ENCODE data around the genes ZNRF3, NF2, ZMAT5 and TBC1D10A.

DNA sequence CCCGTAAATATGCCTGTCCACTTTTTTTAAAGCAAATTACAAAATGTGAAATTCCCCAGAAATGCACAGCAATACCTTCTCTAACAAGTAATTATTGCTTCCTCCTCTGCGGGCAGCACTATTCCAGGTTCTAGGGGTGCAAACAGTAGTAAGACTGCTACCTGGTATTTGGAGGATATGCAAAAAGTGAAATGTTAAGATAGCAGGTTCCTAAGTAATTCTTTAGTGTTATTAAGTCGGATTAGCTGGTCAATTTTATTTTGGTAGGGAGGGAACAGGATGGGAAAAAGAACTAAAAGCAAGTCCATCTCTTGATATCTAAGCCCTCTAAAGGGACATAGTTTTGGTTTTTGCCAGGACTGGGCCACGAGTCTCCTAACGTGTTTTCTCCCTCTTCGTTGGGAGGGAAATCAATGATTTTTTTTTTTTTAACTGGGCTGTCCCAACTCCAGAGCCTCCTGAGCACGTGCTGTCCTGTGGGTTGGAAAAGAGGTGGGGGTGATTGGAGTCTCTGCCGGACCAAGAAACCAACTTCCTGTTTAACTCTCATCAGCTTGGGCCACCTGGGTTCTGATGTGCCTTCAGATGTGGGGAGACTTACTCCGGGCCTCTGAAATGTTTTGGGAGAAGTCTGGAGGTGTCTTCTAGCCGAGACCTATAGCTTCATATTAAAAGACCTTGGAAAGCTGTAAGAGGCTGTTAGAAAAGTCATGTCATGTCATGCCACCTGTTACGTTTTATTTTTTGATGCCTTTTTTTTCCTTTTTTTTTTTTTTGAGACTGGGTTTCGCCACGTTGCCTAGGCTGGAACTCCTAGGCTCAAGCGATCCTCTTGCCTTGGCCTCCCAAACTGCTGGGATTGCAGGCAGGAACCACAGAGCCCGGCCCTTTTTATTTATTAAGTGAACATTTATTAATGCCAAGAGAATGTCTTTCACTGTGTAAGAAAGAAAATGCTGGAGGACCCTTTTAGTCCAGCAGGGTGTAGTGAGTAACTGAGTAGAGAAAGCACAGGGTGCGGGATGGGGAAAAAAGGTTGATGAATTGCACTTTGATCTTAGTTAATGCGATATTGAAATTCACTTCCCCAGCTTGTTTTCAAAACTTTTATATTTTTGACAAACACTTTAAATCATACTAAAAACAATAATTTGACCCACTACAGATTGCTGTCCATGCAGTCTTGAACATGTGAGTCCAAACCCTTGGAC lies 29.8 kb downstream of the CCDC117 start:
CAGE:
- cytosol, long polyA minus RNA = no peak
- cytosol, long polyA plus RNA = no peak
- long polyA plus RNA = no peak
- nucleus, long polyA minus RNA = no peak
- nucleus, long polyA plus RNA = no peak

DNA sequence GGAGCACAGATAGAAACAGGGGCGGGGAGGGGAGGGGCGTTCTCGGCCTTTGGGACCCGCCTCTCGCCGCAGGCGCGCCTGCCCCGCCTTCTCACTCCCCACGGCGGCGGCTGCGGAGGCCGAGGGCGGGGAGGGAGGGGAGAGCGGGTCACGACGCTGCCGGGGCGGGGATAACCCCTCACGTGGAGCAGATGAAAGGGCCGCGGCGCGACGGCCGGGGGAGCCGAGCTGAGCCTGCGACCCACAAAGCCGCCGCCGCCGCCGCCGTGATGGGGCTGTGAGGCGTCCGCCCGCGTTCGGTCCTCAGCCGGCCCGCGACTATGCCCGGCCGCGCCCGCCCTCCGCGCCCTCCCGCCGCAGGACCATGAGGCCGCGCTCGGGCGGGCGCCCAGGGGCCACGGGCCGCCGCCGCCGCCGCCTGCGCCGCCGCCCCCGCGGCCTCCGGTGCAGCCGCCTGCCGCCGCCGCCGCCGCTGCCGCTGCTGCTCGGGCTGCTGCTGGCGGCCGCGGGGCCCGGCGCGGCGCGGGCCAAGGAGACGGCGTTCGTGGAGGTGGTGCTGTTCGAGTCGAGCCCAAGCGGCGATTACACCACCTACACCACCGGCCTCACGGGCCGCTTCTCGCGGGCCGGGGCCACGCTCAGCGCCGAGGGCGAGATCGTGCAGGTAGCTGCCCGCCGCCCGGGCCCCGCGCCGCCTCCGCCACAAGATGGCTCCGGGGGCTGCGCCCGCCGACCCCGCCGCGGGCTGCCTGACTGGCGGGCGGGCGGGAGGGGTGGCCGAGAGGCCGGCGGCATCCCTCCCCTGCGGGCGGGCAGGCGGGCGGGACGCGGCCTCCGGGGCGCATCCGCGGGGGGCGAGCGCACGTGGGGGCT lies at the start of gene ZNRF3:
Gene ZNRF3 (plus strand): TSS at position 170 of the 873 bp plus-strand sequence.
CAGE:
- cytosol, long polyA minus RNA = no peak
- cytosol, long polyA plus RNA = no peak
- long polyA plus RNA = no peak
- nucleus, long polyA minus RNA = start-site peak on the plus strand centred at position 180 of the sequence, 93 bp wide, 54 reads
- nucleus, long polyA plus RNA = start-site peak on the plus strand centred at position 277 of the sequence, 281 bp wide, 21 and 46 reads in 2 replicates

DNA sequence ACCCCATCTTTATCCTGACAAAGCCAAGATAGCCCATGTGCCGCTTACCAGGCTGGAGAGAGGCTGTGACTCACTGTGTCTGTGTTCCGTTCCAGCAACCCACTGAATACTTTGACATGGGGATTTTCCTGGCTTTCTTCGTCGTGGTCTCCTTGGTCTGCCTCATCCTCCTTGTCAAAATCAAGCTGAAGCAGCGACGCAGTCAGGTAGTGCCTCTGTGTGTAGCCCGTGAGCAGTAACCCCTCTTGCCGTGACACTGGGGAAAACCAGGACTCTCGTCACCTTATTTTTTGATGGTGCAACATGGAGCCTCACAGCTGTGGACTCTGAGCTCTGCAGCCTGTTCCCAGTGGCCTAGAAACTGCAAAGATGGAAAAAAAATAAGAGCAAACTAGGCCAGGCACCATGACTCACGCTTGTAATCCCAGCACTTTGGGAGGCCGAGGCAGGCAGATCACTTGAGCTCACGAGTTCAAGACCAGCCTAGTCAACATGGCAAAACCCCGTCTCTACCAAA lies 16.9 kb downstream of the C22orf31 start:
CAGE:
- cytosol, long polyA minus RNA = no peak
- cytosol, long polyA plus RNA = no peak
- long polyA plus RNA = no peak
- nucleus, long polyA minus RNA = no peak
- nucleus, long polyA plus RNA = no peak

GRCh38 chr22:29050371-29051318 lies 11.0 kb downstream of the C22orf31 start:
CAGE:
- cytosol, long polyA minus RNA = no peak
- cytosol, long polyA plus RNA = no peak
- long polyA plus RNA = no peak
- nucleus, long polyA minus RNA = no peak
- nucleus, long polyA plus RNA = no peak

DNA sequence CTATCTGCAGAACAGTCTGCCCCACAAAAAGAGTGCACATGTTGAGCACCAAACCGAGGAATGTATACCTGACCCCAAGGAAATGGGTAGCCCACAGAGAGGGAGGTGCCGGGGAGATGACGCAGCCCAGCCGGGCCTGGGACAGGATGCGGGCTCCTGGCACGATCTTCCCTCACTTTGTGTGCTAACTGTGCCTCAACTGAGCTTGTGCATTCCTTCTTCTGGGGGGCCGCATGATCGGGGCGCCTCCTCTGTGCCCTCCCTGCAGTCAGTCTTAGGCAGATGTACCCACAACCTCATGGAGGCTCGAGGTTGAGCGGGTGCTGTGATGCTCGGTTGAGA lies 2.3 kb downstream of the GAS2L1 start:
CAGE:
- cytosol, long polyA minus RNA = no peak
- cytosol, long polyA plus RNA = no peak
- long polyA plus RNA = no peak
- nucleus, long polyA minus RNA = no peak
- nucleus, long polyA plus RNA = no peak

DNA sequence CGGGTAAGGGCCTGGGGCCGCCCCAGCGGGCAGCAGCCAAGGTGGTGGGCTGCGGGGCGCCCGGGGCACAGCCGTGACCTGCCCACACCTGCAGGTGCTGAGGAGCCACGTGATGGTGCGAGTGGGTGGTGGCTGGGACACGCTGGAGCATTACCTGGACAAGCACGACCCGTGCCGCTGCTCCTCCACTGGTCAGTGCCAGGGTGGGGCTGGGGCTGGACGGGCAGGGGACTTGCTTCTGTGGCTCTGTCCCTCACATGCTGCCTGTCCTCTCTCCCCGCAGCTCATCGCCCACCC lies 4.0 kb downstream of the GAS2L1 start:
CAGE:
- cytosol, long polyA minus RNA = no peak
- cytosol, long polyA plus RNA = no peak
- long polyA plus RNA = no peak
- nucleus, long polyA minus RNA = no peak
- nucleus, long polyA plus RNA = no peak

DNA sequence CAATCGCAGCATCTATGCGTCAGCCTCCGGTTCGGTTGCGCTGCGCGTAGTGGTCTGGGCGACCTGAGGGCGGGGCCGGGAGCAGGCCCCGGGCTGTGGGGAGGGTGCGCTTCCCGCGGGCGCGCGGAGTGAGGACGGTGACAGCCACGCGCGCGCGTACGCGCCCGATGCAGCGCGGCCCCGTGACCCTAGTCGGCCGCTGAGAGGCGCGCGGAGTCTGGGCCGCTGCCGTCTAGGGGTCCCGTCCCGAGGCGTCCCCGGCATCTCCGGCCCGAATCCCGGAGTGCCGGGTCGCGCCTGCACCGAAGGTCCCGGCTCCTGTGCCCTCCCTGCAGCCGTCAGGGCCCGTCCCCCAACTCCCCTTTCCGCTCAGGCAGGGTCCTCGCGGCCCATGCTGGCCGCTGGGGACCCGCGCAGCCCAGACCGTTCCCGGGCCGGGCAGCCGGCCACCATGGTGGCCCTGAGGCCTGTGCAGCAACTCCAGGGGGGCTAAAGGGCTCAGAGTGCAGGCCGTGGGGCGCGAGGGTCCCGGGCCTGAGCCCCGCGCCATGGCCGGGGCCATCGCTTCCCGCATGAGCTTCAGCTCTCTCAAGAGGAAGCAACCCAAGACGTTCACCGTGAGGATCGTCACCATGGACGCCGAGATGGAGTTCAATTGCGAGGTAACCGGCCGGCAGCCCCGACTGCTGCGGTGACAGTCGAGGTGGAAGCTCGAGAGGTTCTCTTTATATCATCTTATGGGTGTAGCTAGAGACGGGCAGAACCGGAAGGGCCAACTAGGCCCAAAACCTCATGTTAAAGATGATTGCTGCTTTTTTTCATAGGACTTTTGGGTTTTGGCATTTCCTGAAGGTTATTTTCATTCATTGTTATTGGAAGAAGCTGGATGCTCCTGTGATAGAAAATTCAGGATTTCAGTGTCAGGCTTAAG lies at the start of gene NF2:
Gene NF2 (plus strand): TSS at position 183 of the 931 bp plus-strand sequence.
CAGE:
- cytosol, long polyA minus RNA = no peak
- cytosol, long polyA plus RNA = no peak
- long polyA plus RNA = start-site peak on the plus strand centred at position 191 of the sequence, 29 bp wide, 106 and 75 reads in 2 replicates
- nucleus, long polyA minus RNA = no peak
- nucleus, long polyA plus RNA = start-site peak on the plus strand centred at position 150 of the sequence, 109 bp wide, 148 and 94 reads in 2 replicates

DNA sequence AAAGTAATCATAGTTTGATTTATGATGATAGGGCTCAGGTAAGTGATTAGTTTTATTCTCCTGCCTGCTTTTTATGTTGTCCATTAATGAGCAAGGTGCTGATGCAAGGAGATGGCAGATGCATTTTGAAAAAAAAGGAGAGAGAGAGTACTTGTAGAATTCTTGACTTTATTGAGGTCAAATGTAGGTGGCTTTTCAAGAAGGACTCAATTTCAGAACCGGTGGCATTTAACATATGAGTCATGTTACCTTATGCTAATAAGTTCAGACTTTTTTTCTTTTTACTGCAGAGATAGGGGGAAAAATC lies 14.7 kb downstream of the NF2 start:
CAGE:
- cytosol, long polyA minus RNA = no peak
- cytosol, long polyA plus RNA = no peak
- long polyA plus RNA = no peak
- nucleus, long polyA minus RNA = no peak
- nucleus, long polyA plus RNA = no peak

DNA sequence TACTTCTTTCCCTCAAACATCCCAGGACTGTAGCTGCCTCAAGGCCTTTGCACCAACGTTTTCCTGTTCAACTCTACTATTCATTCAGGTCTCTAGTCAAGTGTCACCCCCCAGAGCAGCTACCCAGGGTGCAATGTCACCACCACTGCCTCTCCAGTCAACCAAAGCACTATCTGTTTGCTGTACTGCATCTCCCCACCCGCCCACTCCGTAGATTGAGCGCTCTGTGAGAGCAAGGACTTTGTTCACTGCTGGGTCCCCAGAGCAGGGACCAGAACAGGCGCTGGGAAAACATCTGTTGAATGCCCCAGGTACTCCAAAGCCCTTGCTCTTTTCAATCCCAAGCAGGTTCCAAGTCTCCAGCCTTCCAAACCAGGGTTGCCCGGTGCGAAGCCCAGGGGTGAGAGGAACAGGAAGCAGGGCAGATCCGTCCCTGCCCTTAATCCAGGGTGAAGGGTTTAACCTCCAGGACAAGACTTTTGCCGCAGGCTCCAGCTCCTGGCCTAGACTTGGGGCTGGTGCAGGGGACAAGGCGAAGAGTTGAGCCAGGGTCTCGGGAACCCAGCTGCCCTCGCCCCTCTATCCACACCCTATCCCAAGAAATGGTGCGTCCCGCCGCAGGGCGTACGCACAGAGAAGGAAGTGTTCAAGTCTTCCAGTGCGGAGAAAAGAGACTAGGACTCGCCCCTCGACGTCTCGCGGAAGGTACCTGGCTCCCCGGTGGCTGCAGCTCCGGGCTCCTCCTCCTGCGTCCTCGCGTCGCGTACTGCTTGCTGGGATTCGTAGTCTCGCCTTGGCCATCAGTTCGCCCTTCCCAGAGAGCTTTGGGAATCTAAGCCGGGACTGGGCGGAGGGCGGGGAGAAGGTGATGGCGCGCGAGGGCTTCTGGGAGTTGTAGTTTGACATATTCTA lies at the start of gene ZMAT5:
Gene ZMAT5 (minus strand): TSS at position 768 of the 912 bp plus-strand sequence.
CAGE:
- cytosol, long polyA minus RNA = no peak
- cytosol, long polyA plus RNA = no peak
- long polyA plus RNA = start-site peak on the minus strand centred at position 734 of the sequence, 46 bp wide, 59 and 23 reads in 2 replicates
- nucleus, long polyA minus RNA = start-site peak on the minus strand centred at position 762 of the sequence, 28 bp wide, 6 reads
- nucleus, long polyA plus RNA = no peak

DNA sequence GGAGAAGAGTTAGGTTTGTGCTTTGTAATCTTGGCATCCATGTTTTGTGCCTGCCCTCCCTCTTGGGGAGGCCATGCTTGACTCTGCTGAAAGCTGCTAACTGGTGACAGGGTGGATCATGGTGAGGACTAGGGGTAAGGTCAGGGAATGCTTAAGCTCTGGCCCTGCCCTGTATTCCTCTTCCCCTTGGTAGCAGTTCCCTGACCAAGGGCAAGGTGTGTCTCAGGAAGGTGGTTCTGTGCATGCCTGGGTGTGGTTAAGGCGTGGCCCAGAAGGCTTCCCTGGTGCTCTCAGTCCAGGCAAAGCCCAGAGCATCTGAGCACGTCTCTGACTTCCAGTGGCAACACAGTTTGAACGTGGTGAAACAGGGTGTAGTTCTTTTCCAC lies 53.2 kb upstream of the HORMAD2 start:
CAGE:
- cytosol, long polyA minus RNA = no peak
- cytosol, long polyA plus RNA = no peak
- long polyA plus RNA = no peak
- nucleus, long polyA minus RNA = no peak
- nucleus, long polyA plus RNA = no peak

GRCh38 chr22:30241401-30242086 lies 5.0 kb downstream of the LIF start:
CAGE:
- cytosol, long polyA minus RNA = no peak
- cytosol, long polyA plus RNA = no peak
- long polyA plus RNA = no peak
- nucleus, long polyA minus RNA = no peak
- nucleus, long polyA plus RNA = no peak

CAGE:
- cytosol, long polyA minus RNA = no peak
- cytosol, long polyA plus RNA = no peak
- long polyA plus RNA = no peak
- nucleus, long polyA minus RNA = no peak
- nucleus, long polyA plus RNA = no peak
Observed at GRCh38 chr22:30248411-30249720, 2.3 kb upstream of the LIF start.

GRCh38 chr22:30279372-30280040 lies 9.8 kb downstream of the CASTOR1 start:
CAGE:
- cytosol, long polyA minus RNA = no peak
- cytosol, long polyA plus RNA = no peak
- long polyA plus RNA = no peak
- nucleus, long polyA minus RNA = no peak
- nucleus, long polyA plus RNA = no peak

DNA sequence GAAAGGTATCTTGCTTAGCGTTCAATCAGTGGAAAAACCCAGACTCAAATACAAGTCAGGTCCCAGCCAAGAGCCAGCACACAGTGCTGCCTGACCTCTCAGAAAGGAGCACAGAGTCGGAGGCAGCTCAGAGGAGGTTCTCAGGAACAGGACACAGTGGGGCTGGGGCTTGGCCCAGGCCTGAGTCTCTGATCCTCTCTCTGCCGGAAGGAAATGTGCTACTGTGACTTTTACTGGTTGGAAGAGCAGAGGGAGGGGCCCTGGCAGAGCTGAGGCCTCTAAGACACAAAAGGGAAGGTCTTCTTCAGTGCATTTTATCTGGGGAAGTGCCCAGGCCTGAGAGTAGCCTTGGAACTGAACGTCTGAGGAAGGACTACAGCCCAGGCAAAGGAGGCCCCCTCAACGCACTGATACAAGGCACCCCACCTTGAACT lies 16.2 kb upstream of the CASTOR1 start:
CAGE:
- cytosol, long polyA minus RNA = no peak
- cytosol, long polyA plus RNA = no peak
- long polyA plus RNA = no peak
- nucleus, long polyA minus RNA = no peak
- nucleus, long polyA plus RNA = no peak

GRCh38 chr22:30326288-30327376 lies at the start of gene TBC1D10A:
TSS of gene TBC1D10A (minus strand) at chr22:30326941.
CAGE:
- cytosol, long polyA minus RNA = no peak
- cytosol, long polyA plus RNA = no peak
- long polyA plus RNA = start-site peak on the minus strand at chr22:30326872-30326908, 41 and 185 reads in 2 replicates
- nucleus, long polyA minus RNA = start-site peak on the minus strand at chr22:30326883-30326888, 10 reads
- nucleus, long polyA plus RNA = start-site peak on the minus strand at chr22:30326883-30326908, 77 and 83 reads in 2 replicates

CAGE:
- cytosol, long polyA minus RNA = no peak
- cytosol, long polyA plus RNA = no peak
- long polyA plus RNA = no peak
- nucleus, long polyA minus RNA = no peak
- nucleus, long polyA plus RNA = no peak
Observed at GRCh38 chr22:30362369-30363151, 5.8 kb downstream of the CCDC157 start.

CAGE:
- cytosol, long polyA minus RNA = no peak
- cytosol, long polyA plus RNA = no peak
- long polyA plus RNA = no peak
- nucleus, long polyA minus RNA = no peak
- nucleus, long polyA plus RNA = no peak
Observed at GRCh38 chr22:30565980-30566548, 8.4 kb downstream of the GAL3ST1 start.

CAGE:
- cytosol, long polyA minus RNA = no peak
- cytosol, long polyA plus RNA = no peak
- long polyA plus RNA = no peak
- nucleus, long polyA minus RNA = no peak
- nucleus, long polyA plus RNA = no peak
Observed at GRCh38 chr22:30636360-30637001, 900 bp downstream of the SLC35E4 start.

CAGE:
- cytosol, long polyA minus RNA = no peak
- cytosol, long polyA plus RNA = no peak
- long polyA plus RNA = no peak
- nucleus, long polyA minus RNA = no peak
- nucleus, long polyA plus RNA = no peak
Observed at GRCh38 chr22:30836125-30836692, 132.4 kb downstream of the MORC2 start.

DNA sequence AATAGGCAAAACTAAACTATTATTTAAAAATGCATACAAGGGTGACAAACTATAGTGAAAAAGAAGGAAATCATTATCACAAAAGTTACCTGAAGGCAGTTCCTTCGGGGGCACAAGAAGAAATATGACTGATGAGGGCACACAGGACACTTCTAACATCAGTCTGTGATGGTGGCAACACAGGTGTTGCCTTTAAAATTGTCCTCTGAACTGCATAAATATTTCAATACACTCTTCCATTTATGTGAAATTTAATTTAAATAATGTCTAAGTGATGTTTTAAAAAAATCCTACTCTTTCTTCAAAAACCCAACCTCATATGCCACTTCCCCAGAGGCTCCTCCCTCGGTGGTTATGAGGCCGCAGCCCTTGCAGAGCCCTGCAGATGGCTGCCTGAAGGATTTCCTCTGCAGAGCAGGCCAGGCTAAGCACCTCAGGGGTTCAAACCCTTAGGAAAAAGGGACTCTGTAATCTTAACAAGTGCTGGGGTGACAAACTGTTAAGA lies 25.3 kb downstream of the MORC2 start:
CAGE:
- cytosol, long polyA minus RNA = no peak
- cytosol, long polyA plus RNA = no peak
- long polyA plus RNA = no peak
- nucleus, long polyA minus RNA = no peak
- nucleus, long polyA plus RNA = no peak